Measurements from ENCODE around the genes KIF27, DAPK1 and SEMA4D.

DNA sequence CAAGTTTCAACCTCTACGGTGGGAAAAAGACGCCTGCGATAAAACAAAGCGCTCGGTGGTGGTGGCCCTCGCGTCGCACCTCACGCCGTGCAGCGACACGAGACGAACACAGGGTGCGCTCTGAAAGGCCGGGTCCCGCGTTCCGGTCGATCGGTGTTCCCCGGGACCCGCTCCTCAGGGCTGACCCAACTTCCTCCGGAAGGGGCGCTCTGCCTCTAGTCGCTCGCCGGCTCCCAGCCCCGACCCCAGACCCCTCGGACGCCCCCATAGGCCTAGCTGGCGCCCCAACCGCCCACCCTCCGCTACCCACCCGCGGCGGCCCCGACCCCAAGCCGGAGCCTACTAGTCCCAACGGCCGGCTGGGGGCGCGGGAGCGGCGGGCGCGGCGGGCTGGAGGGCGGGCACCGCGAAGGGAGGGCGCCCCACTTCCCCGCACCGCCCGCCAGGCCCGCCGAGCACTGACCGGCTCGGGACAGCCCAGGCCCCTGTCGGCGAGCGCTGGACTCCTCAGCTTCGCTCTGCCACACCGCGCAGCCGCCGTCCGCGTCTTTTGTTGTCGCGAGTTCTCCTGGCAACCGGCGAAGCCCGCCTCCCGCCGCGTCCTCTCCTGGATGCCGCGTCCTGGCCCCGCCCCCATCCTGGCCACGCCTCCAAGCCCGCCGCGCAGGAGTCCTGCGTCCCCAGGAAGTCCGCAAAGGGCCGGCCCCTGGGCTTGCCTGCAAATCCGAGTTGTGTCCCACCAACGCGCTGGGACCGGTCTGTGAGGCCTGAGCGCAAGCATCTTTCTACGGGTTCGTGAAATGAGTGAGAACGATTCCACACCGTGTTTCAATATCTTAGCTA is at the start of gene KIF27:
Gene KIF27, minus strand, starts transcription at position 525 of the 843 bp plus-strand sequence.
- PRO-cap = bidirectional peak, plus-strand start at position 721 of the sequence, minus-strand start at position 525 of the sequence

DNA sequence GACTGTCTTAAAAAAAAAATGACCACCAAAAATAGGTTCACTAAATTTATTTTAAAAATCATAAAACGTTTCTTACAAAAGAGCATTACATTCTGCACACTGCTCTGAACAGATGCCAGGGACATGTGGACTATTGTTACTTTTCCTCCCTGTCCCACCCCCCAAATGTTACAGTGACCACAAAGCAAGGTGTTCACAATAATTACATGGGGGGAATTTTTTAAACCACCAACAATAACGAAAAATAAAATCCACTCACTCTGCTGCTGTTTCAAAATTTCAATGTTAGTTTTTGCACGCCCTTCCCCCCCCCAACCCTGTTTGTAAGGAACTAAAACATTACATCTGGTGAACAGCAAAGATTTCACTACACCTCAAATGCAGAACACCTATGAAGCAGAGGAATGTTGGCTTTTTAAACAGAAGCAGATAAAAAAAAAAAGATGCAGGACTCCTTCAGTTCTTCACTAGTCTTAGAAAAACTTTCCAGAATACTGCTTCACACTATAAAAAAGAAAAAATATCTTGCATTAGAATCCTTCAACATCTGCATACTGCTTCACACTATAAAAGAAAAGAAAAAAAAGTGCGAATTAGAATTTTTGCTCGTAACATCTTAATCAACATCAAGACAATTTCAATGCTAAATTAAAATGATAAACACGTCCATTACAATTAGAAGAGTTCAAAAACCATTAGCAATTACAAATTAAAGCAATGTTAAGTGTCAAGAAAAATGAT is 11.0 kb downstream of the HNRNPK start:
- PRO-cap = no peak

GRCh38 chr9:84139248-84139541 is 158.6 kb downstream of the RMI1 start:
- PRO-cap = unidirectional peak, plus-strand start at chr9:84139477

DNA sequence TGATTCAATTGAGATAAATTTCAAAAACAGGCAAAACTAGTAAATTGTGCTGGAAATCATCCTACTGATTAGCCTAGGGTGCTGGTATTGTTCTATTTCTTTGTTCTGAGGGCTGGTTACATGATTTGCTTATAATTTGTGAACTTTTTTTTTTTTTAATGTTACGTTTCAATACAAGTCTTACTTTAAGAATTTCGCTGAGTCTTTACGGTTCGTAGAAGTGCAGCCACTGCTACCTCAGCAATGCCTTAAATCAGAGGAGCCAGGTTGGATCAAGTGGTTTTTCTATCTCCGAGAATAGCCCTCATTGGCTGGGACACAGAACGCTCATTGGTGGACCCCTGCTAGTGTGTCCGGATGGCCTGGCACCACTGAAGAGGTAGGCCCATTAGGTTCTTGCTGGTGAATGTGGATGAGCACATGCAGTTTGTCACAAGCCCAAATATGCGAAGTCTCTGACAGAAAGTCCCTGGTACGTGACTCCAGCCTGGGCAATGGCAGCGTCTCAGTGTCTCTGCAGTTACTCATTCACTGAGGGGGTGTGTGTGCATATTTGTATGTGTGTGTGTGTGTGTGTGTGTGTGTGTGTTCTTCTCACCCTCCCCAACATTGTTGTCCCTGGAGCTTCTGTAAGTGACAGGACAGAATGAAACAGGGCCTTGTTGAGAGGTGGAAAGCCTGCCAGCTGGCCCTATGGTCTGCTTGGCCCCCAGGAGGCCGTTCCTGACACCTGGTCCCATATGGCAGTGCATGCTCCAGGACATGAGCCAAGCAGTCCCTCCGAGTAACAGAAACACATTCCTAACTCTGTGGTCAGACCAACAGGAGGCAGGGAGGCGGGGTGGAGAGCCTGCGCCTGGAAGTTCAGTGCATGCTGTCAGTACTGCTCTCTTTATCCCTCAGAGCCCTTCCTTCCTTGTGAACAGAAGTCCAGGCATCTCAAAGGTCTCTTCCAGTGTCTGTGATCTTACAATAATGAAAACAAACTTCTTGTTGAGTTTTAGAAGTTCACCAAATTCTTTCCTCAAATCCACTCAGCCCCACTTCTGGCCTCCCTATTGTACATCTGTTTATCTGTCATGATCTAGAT is 170.0 kb downstream of the SLC28A3 start:
- PRO-cap = no peak

DNA sequence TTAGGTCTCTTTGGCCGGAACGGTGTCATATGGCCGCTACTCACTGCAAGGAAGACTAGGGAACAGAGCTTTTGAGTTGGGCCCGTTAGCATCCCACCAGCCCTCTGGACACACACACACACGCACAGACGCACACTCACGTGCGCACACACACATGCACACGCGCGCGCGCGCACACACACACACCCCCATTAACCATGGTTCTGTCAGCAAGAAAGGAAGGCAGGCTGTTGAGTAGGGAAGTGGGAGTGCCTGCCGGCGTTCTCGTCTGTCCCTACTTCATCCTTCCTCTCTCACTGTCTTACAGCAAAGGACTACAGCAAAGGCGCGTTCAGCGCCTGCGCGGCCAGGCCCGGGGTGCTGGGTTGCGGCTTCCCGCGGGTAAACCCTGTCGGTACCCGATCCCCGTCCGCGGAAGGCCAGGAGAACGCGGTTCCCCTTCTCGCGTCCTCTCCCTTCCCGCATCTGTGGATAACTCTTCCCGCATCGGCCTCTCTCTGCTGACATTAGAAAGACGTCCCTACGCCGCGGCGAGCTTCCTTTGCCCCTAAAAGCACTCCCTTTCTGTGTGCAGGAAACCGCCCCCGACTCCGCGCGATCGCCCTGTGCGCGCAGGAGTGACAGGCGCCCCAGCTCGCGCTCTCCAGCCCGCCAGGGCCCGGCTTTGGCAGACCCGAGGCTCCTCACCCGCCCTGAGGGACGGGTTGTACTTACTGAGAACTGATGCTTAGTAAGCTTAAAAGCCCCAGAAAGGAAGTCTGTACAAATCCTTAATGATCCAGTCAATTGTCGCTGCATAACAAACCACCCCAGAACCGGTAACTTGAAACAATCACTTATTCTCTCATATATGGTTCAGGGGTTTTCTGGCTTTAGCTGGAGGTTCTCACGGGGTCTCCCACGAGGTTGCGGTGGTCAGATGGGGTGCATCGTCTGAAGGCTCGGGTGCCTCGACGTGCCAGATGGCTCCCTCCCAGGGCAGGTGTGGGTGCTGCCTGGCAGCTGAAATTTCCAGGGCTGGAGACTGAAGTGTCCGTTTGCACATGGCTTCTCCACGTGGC is 219.1 kb downstream of the AGTPBP1 start:
- PRO-cap = no peak

- PRO-cap = no peak
These were observed 78.2 kb downstream of the GOLM1 start for GRCh38 chr9:86021192-86021592.

DNA sequence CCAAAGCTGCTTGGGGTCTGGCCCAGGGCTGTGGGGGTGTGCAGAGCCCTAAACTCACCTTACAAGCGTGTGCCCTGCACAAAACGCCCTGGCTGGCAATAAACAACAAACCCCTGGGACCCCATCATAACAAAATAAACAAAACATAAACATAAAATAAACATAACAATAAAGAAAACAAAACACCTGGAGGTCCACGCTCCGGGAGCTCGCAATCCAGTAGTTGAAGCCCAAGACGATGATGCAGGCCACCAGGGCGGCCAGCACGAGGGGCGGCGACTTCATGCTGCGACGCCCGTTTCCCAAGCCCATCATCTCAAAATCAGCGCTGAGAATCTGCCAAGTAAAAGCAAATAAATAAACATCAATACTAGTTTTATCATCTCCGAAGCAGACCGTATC is 20.4 kb downstream of the GOLM1 start:
- PRO-cap = no peak

GRCh38 chr9:86093718-86094460 is 5.5 kb downstream of the GOLM1 start:
- PRO-cap = bidirectional peak, plus-strand start at chr9:86093992, minus-strand start at chr9:86093912; unidirectional peak, plus-strand start at chr9:86094242

DNA sequence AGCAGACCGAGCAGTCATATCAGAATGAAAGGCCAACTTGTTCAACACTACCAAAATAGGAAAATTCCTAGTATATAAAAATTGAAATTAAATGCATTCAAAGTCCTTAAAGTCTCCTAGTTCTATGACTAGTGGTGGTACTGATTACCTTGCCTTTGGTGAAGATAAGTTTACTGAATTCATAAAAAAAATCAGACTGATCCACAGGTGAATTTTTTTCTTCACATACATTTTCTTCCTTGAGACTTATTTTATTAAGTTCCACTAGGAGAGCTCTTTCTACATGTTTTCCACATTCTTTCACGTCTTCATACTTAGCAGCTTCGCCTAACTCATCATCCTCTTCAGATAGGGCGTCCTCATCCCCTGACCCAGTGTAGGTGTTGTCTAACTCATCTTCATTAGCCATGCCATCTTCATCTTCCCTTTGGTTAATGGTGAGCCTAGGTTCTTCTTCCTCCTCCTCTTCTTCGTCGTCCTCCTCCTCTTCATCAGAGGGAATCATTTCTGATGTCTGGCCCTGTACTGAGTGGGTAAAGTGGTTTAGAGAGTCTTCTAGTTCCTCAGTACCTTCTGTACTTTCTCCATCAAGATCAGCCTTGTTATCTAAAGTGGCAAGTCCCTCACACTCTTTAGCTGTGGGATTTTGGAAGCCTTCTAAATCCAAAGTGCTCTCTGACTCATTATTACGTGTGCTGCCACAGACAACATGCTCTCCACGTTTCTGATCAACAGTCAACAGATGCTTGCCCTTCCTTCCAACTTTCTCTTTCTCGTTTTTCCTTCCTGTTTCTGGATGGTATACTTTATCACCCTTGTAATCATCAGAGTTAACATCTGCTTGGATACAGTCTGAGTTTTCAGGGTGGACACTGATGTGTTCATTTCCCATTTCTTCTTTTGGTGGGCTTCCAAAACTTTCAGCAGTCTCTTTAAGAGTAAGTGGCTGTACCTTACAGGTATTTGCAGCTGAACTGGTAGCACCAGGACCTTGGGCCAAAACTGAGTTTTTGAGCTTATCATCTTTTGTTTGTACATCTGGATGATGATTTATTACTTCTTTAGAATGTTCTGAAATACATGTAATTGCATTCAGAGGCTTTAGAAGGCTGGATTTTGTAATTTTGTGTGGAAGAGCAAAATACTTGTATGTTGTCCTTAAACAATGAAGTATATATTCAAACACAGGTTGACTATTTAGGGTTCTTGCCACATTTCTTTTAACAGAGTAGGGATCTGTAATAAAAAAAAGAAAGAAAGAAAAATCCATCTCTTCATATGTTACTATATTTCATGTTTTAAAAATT is 31.0 kb downstream of the TUT7 start:
- PRO-cap = no peak

DNA sequence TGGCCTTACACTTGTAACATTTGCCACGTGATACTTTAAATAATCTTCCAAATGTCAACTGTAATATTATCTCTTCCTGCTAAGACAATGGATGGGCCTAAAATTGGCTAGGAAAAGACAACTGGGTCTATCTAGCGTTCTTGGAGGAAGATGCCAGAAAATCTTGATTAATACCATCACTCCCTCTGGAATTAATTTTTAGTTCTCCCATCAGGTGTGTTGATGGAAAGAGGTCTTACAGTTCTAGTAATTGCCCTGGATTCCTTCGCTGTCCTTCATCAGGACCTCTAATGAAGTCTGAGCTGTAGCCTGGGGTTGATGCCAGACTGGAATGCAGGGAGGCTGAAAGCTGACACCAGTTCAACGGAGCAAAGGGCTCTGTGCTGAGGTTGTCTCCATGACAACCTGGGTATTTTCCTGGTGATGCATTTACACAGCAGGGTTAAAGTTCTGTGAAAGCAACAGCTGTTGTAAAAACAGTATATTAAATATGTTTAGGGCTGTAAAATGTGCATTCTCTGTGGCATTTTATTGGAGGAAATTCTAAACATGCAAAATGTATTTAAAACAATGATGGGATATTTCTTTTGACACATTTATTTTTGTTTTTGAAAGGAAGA is 92.2 kb downstream of the GAS1 start:
- PRO-cap = no peak

DNA sequence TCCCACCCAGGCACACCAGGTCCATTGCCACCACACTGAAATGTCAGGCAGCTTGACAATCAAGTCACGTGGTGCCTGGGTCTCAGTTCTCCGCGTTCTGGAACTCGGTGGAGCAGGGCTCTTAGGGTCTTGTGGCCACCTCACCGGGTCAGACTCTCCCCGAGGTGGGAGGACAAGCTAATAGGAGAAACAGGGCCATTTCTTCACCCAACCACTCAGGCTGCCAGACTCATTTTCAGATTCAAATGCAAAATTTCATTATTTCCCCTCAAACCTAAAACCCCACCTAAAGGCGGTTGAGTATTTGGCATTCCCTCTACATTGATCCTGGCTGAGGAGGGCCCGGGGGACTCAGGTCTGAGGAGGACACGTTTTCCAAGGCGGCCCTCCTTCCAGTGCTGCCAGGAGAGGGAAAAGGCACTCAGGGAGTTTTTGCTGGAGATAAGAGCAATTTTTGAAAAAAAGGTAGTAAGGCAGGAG is 200.6 kb upstream of the GAS1 start:
- PRO-cap = no peak

DNA sequence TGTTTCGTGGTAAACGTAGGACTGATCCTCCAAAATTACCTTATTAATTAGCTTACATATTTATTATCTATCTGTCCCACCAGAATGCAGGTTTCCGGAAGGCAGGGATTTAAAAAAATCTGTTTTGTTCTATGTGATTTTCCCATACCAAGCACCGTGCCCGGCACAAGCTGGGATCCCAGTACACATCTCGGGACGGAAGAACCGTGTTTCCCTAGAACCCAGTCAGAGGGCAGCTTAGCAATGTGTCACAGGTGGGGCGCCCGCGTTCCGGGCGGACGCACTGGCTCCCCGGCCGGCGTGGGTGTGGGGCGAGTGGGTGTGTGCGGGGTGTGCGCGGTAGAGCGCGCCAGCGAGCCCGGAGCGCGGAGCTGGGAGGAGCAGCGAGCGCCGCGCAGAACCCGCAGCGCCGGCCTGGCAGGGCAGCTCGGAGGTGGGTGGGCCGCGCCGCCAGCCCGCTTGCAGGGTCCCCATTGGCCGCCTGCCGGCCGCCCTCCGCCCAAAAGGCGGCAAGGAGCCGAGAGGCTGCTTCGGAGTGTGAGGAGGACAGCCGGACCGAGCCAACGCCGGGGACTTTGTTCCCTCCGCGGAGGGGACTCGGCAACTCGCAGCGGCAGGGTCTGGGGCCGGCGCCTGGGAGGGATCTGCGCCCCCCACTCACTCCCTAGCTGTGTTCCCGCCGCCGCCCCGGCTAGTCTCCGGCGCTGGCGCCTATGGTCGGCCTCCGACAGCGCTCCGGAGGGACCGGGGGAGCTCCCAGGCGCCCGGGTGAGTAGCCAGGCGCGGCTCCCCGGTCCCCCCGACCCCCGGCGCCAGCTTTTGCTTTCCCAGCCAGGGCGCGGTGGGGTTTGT is at the start of gene DAPK1:
Gene DAPK1, plus strand, starts transcription at position 528 of the 852 bp plus-strand sequence.
- PRO-cap = bidirectional peak, plus-strand start at position 533 of the sequence, minus-strand start at position 416 of the sequence

GRCh38 chr9:87594267-87594602 is 96.6 kb downstream of the DAPK1 start:
- PRO-cap = no peak

GRCh38 chr9:87686020-87686674 is 39.8 kb upstream of the CTSL start:
- PRO-cap = no peak

GRCh38 chr9:87709187-87709732 is 16.7 kb upstream of the CTSL start:
- PRO-cap = no peak

GRCh38 chr9:88651826-88652789 is 117.1 kb downstream of the NXNL2 start:
- PRO-cap = no peak

- PRO-cap = no peak
These were observed 10.5 kb downstream of the S1PR3 start for GRCh38 chr9:89001696-89002190.

- PRO-cap = no peak
These were observed 45.0 kb downstream of the S1PR3 start for GRCh38 chr9:89036221-89036634.

DNA sequence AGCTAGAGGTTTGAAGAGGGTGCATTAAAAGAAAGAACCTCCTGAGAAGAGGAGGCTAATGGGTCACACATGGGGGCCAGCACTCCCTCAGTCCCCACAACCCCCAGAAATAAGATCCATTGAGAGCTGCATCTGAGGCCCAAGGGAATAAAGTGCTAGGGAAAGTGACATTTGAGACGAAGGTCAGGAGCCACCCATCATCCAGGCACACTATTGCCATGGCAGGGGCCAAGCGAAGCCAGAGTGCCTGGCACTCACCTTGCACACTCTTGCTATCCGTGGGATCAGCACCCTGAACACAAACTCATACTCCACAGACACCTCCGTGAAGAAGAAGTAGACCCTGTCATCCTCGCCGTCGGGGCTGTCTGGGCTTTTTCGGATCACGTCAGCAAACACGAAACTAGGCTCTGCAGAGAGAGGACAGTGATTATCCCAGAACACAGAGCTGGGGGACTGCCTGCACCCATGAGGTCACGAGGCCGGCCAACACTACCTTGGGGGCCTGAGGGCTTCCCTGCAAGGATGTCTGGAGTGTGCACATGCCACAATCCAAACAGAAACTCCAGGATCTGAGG is 72.8 kb downstream of the SECISBP2 start:
- PRO-cap = no peak

DNA sequence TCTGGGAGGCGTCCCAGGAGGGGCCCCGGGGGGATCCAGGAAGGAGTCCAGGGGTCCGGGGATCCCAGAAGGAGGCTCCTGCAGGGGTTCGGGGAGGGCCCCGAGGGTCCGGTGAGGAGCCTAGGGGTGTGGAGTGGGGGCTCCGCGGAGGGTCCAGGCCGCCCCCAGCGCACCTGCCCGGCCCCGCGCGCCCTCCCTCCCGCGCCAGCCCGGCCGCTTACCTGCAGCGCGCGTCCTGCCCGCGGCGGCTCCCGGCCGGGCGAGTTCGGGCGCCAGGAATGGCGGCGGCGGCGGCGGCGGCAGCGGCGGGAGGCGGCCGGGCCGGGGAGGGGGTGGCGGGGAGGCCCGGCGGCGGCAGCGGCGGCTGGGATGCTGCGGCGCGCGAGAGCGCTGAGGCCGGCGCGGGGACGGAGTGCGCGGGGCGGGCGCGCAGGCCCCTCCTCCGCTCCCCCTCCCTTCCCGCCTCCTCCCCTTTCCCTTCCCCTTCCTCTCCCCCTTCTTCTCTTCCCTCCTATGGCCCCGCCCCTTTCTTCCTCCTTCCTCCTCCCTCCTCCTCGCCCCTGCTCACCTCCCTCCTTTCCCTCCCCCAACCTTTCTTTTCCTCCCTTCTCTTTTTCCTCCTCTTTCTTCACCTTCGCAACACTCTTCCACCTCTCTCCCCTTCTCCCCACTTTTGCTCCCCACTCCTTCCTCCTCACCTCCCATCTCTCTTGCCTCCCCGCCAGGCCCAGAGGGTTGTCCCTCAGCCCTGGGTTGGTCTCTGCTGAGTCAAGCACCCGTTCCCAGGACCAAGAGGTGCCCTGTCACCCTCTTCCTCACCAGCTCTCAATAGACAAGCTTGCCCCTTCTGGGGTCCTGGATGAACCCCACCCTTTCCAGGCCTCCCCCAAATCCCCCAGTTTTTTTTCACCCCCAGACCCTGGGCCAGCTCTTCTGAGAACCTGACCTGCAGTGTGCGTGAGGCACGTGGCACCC is at the start of gene SEMA4D:
Gene SEMA4D, minus strand, starts transcription at position 416 of the 975 bp plus-strand sequence.
- PRO-cap = bidirectional peak, plus-strand start at position 541 of the sequence, minus-strand start at position 414 of the sequence

Data from mucosa of descending colon (tissue), 1 donor.